ENCODE results near the gene PPA1.

- PRO-cap = unidirectional peak, plus-strand start at chr10:69125030
- RAMPAGE, long total RNA = no peak
Measured at GRCh38 chr10:69124835-69125365, 922 bp downstream of the VPS26A start.

DNA sequence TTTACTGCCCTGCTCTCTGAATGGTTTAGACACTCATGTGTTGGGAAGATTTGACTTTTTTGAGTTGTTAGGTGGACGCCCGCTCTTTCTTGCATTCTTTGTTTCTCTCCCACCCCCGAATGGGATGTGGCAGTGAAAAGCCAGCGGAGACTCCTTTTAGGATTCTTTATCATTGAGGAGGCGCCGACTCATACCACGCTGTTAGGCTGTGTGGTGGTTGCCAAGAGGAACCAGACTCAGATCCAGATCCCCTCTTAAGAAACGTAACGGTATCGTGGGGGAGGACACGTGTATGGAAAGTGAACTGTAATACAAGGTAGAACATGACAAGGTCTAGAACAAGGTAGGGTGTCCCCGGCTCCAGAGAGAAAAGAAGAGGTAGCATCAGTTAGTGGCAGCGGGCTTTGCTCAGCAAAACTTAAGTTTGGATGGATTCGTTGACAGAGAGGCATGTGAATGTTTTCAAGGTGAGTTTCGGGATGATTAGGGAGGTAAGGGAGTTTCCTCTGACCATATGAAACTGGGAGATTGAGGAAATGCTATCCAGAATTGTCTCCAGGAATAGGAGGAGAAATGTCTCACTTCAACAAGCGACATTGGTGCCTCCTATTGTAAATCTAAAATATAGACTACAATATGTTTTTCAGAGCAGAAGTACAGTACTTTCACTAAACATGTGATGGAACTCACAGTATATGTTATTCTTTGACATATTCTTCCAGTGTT lies 916 bp downstream of the SUPV3L1 start:
- PRO-cap = no peak
- RAMPAGE, long total RNA = no peak

GRCh38 chr10:69225078-69225786 lies 5.1 kb downstream of the HKDC1 start:
- PRO-cap = no peak
- RAMPAGE, long total RNA = no peak

DNA sequence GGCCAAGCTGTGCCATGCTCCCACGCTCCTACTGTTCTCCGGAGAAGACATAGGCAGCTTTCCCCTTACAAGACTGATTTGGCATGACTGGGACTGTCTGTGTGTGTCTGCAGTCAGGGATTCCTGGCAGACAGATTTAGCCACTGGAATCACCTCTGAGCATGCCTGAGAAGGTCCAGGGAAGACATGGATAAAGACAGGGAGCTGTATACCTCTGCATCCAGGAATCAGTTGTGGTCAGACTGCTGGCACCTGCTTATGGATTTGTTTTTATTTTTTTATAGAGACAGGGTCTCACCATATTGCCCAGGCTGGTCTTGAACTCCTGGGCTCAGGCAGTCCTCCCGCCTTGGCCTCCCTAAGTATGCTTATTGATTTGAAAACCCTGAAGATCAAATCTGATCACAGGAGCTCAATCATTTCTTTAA lies 5.1 kb downstream of the HK1 start:
- PRO-cap = no peak
- RAMPAGE, long total RNA = no peak

GRCh38 chr10:69332674-69332959 lies 14.0 kb downstream of the HK1 start:
- PRO-cap = no peak
- RAMPAGE, long total RNA = no peak

GRCh38 chr10:69413449-69414064 lies 3.2 kb downstream of the TACR2 start:
- PRO-cap = no peak
- RAMPAGE, long total RNA = no peak

DNA sequence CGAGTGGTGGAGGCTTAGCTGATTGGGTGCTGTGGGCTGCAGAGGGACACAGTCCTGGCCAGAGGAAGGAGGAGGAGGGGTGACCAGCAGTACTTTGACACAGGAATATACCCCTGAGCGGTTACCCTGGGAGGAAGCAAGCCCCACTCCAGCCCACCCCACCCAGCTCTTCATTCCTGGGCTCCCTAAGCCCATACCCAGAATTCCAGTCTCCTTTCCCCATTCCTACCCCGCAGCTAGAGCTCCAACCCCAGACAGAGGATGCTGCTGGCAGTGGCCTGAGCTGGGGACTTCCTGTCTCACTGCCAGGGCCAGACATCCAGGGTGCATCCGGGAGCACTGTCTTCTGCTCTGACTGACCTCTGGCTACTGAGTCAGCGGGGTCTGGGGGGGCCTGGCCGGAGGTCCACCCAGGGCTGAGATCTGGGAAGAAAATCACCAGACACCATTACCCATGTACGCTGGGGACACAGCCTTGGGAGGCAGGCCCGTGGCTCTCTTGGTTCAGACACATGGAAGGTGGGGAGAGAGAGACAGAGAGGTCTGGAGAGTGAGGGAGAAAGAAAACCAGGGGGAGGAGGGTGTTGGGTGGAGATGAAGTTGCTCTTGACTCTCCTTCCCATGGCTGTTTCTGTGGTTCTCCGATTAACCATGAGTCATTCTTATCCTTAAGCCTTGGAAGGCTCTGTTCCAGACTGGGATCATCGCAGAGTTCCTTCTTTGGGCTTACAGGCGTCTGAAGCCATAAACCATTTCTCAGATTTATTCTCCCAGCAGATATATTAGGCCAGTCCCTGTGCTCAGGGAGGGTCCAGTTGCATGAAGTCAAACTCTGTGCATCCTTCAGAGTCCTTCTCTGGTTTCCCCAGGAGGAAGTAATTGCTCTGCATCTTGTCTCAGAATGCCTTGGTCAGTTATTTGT lies 23.6 kb downstream of the TSPAN15 start:
- PRO-cap = no peak
- RAMPAGE, long total RNA = no peak

GRCh38 chr10:69572301-69573272 lies 635 bp downstream of the NEUROG3 start:
- PRO-cap = no peak
- RAMPAGE, long total RNA = no peak

GRCh38 chr10:69574549-69575257 lies 1.5 kb upstream of the NEUROG3 start:
- PRO-cap = no peak
- RAMPAGE, long total RNA = no peak

DNA sequence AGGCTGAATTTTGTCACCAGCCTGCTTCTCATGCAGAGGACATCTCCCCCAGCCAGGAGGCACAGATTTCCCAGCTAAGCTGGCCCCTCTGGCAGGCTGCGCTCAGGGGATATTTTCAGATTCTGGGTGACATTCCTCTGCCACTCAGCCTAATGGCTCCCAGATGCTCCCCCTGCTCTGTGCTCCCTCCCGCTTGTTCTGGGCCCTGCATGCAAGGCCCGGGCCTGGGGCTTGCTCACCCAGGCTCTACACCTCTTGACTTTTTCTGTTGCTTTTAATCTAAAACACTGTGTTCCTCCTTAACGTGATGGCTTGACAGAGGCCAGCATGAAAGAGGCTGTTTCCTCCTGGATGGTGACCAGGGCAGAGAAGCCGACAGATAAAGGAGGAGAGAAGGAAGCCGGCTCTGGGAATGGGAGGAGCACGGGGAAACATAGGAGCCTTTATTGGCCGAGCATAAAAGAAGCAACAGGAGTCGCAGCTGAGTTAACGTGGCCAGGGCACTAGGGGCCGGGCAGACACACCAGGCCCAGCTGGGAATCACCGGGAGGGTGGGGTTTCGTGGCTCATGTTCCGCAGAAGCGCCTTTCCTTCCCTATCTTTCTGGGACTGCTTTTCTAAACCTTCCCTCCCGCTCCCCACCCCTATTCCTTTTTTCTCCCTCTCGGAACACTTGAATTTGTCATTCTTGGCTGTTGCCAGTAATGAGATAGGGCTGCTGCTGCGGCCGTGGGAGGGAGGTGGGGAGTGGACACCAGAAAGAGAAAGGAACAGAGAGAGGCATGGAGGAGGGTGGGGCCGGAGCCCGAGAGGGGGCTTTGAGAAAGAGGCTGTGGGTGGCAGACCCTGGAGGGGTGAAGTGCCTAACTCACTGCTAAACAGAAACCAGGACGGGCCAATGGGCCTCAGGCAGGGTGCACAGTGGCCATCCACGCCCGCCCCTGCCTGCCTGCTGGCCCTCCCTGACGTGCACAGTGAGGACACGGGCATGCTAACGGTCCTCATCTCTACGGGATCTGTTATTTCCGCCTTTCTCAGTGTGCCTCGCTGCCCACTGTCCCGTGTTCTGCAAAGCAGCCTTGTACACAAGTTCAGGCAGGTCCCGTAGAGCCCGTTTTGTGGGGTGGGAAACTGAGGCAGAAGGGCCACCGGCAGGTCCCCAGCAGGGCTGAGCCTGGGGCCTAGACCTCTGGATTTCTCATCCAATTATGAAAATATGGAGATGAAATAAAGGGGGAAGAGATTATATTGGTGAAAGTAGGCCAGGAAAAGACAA lies 65.1 kb downstream of the COL13A1 start:
- PRO-cap = no peak
- RAMPAGE, long total RNA = no peak

- PRO-cap = no peak
- RAMPAGE, long total RNA = no peak
Measured at GRCh38 chr10:70137889-70138690, 5.5 kb upstream of the AIFM2 start.

- PRO-cap = no peak
- RAMPAGE, long total RNA = no peak
Measured at GRCh38 chr10:70232963-70233253, 321 bp downstream of the PPA1 start.

DNA sequence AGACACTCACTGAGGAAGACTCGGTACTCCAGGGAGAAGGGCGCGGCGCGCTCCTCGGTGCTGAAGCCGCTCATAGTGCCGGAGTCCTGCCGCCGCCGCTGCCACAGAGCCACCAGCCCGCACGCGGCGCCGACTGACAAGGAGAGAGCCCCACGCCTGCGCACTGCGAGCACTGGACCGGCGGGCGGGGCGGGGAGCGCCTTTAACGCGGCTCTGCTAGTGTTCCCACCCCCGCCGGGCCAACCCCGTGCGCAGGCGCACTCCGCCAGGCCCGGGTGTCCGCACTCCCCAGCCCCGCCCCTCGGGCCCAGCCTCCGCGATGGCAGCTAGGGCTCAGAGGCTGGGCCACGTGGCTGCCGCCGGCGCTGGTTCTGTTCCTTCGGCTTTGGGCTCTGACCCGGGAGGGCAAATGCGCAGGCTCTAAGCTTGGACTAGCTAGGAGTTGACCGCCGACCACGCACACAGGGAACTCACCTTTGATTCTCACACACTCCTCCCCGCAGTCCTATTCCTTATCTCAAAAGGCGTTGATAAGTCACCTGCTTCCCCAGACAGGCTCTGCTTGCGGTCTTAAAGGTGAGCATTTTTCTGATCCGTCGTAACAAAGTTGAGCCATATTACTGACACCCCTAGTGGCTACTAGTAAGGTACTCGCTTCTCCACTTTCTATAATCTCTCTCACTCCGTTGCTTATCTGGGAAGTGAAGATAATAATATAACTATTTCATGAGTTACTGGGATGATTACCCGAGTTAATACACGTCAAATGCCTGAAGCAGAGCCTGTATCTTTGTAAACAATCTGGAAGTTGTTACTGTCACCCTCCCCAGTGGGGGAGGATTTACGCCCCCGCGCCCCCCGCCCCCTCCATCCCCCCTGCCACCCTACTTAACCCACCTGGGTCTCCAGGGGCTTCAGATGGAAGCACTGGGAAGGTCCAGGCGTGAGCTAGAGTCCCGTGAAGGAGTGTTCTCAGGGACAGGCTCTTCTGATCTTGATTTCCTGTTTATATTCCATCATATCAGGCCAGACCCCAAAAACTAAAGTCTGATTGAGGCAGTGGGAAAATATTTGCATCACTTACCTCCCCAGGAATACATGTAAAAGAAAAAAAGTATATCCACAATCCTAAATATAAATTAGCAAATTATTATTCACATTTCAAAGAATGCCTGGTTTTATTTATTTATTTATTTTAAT lies at the start of gene PPA1:
Gene PPA1 (minus strand): TSS at position 176 of the 1,200 bp plus-strand sequence.
- PRO-cap = bidirectional peak, plus-strand start at position 319 of the sequence, minus-strand start at position 174 of the sequence
- RAMPAGE, long total RNA = start-site peak on the minus strand centred at position 138 of the sequence, 49 bp wide, 659 and 915 reads in 2 replicates

DNA sequence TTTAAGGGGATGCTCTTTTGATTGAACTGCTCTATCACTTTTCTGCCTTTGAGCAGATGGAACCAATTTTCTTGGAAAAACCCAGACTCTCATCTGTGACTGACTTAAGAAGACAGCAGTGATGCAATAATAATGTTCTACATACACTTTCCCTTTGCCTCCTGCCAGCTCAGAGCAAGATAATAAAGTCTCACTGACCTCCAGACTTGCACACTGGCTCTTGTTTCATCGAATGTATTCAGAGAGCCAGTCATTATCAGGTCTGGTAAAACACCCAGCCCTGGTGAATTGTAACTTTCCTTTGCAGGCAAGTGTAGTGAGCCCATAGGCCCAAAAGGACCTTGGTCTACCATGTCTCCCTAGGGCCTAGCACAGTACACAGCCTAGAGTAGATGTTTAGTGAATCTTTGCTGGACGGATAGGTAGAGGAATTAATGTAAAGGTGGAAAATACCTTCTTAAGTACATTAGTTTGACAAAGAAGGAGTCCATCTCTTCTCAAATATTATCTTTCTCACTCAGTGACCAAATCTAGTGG lies 1.9 kb upstream of the PPA1 start:
- PRO-cap = no peak
- RAMPAGE, long total RNA = no peak

DNA sequence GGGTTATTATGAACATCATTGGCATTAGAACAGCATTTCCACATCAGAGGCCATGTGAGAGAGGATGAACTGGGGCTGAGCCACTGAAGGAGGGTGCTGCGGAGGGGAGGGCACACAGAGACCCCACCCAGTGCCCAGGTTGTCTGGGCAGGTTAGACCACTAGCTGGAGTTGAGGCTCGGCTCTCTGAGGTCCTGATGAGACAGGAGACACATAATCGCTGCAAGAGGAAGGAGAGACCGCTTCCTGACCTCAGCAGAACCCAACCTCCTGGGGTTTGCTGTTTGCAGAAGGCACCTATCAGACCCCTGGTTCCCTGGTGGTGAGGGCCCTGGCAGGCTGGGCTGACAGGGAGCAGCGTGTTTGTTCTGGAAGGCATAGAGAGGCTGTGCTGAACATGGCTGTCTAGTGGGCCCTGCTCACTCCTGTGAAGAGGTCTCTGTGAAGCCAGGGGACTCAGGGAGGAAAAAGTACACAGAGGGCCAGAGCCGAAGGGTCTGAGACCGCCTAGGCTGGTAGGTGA lies 39.3 kb upstream of the NPFFR1 start:
- PRO-cap = no peak
- RAMPAGE, long total RNA = no peak

- PRO-cap = no peak
- RAMPAGE, long total RNA = no peak
Measured at GRCh38 chr10:70458017-70458912, 16.8 kb upstream of the NODAL start.

GRCh38 chr10:70500578-70501385 lies 22.2 kb downstream of the PALD1 start:
- PRO-cap = no peak
- RAMPAGE, long total RNA = no peak

GRCh38 chr10:70596823-70597341 lies 5.7 kb downstream of the PRF1 start:
- PRO-cap = no peak
- RAMPAGE, long total RNA = no peak

DNA sequence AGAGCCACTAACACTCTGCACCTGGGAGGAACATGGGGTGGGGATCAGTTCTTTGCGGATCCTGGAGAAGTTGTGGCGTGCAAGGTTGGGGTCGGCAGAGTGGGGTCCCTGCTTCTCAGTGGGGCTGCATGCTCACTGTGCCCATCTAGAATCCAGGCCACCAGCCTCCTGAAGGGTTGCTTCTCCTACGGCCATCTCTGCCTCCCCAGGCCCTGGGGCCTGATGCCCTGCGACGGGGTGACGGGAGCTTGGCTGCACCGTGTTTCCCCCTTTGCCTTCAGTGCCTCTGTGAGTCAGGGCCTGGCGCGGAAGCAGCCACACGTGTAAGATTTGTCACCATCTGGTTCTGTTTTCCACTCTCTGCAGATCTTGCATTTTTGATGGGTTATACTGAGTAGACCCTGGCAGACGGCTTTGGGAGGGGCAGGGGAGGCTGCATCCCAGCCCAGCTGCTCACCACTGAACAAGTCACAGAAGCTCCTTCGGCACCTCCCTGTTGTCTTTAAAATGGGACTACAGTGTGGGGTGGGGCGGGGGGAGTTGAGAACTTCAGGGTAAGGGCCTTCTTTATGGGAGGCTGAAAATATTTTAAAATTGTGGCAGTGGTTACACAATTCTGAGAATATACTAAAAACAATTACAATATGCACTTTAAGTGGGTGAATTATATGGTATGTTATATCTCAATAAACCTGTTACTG lies 7.3 kb downstream of the ADAMTS14 start:
- PRO-cap = no peak
- RAMPAGE, long total RNA = no peak

DNA sequence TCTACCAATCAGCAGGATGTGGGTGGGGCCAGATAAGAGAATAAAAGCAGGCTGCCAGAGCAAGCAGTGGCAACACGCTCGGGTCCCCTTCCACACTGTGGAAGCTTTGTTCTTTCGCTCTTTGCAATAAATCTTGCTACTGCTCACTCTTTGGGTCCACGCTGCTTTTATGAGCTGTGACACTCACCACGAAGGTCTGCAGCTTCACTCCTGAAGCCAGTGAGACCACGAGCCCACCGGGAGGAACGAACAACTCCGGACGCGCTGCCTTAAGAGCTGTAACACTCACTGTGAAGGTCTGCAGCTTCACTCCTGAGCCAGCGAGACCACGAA lies 26.0 kb downstream of the PCBD1 start:
- PRO-cap = unidirectional peak, plus-strand start at position 69 of the sequence
- RAMPAGE, long total RNA = no peak